Foreskin fibroblast (primary cell): ENCODE measurements around a stretch of chr12.

GRCh38 chr12:26011038-26011459, 52.6 kb downstream of the RASSF8 start:
- RRBS, result no CpG with 5 or more reads among the region's 2 CpGs

GRCh38 chr12:26055107-26055577, 69.7 kb downstream of the BHLHE41 start:
- RRBS, result no CpG with 5 or more reads among the region's 3 CpGs

GRCh38 chr12:26112513-26113226, 12.2 kb downstream of the BHLHE41 start:
- RRBS, result no CpG with 5 or more reads among the region's 13 CpGs

- RRBS, result no CpG with 5 or more reads among the region's 6 CpGs
Measured at GRCh38 chr12:26113245-26113860, 11.5 kb downstream of the BHLHE41 start.

GRCh38 chr12:26116826-26117166, 8.0 kb downstream of the BHLHE41 start:
- RRBS, result no CpG with 5 or more reads among the region's 2 CpGs

DNA sequence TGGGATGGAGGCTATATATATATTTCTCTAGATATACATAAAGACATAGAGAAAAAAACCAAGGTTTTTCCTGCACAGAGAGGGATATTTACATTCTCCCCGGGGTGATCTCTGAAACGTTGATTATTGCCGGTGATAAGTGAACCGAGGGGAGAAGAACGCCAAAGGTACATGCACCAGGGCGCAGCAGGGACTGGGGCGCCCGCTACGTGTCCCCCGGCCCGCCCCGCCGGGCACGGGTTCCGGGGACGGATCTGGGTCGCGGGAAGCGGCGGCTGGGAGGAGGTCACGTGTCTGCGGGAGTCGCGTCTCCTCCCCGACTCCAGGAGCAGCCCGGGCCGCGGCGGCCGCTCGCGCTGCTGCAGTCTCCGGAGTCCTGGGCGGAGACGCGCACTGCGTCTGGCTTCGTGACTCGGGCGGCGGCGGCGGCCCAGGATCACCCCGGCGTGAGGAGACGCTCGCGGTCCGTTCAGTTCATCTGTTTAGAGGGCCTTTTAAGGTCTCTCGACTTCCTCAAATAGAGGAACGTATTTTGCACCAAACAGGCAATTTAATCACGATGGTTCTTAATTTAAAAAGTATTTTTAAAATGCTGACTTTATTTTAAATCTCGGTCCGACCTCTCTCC, 1.6 kb upstream of the BHLHE41 start:
- RRBS, result 1% methylated on average over 34 of the region's 54 CpGs

DNA sequence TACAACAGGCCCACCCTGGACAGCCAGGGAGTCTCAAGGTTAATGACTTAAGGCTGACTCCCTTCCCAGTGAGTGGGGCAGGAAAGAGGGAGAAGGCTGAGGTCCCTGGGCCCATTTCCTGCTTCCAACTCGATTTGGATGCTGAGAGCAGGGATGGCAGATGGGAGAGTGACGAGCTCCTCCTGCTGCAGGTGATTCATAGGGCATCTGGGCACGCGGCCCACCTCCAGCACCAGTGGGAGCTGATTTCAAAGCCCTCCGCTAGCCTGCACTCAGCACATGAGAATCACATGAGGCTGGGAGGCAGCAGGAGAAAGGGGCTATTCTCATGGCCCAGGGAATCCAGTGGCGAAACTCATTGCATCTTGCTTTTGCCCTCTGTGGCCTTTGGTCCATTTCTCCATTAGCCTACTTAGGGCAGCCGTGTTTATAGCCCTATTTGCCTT, 90.8 kb downstream of the SSPN start:
- RRBS, result no CpG with 5 or more reads among the region's 7 CpGs

DNA sequence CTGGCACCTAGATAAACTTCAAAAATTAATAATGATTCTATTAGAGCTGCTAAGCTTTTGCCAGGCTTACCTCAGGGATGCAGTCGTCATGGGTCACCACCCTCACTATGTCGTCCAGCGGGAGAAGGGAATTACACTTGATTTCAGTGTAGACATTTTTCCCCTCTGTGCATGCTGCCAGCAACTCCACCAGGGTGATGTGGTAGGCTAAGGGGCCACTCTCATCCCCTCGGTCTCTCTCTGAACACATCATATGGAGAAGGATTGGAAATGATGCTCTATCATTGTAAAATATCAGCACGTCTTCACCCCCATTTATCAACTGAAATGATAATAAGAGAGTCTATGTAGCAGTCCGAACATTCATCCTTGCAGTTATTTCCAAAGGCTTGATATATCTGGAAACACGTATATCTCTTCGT, 236.2 kb downstream of the ITPR2 start:
- RRBS, result no CpG with 5 or more reads among the region's 8 CpGs

- RRBS, result no CpG with 5 or more reads among the region's 1 CpG
Measured at GRCh38 chr12:26627899-26628376, 205.1 kb downstream of the ITPR2 start.

DNA sequence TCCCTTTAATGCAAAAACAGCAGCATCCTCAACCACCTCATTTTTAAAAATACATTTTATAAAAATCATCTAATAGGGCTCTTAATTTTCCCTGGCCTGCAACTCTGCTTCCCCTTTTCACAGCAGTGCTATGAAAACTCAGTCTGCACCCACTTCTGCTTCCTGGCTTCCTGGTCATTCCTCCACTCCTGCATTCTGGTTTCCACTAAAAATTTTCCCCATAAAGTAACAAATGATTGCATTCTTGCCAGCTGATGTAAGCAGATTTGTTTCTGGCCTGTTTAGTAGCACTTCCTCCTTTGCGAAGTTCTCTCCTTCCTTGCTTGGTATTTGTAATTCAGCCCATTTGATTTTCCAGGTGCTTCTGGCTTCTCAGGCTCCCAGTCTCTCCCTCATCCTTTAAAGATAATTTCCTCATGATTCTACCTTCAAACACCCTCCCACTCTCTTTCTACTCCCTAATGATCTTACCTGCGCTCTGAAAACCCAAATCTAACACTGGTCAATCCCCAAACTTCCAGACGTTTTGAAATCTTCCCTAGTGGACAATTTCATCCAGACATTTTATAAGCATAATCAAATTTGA, 127.8 kb downstream of the ITPR2 start:
- RRBS, result no CpG with 5 or more reads among the region's 3 CpGs

- RRBS, result no CpG with 5 or more reads among the region's 8 CpGs
Measured at GRCh38 chr12:26714762-26715990, 117.8 kb downstream of the ITPR2 start.

GRCh38 chr12:26913352-26913972, 24.3 kb downstream of the INTS13 start:
- RRBS, result no CpG with 5 or more reads among the region's 3 CpGs

- RRBS, result no CpG with 5 or more reads among the region's 4 CpGs
Measured at GRCh38 chr12:27520968-27521509, 3.0 kb upstream of the PPFIBP1 start.

DNA sequence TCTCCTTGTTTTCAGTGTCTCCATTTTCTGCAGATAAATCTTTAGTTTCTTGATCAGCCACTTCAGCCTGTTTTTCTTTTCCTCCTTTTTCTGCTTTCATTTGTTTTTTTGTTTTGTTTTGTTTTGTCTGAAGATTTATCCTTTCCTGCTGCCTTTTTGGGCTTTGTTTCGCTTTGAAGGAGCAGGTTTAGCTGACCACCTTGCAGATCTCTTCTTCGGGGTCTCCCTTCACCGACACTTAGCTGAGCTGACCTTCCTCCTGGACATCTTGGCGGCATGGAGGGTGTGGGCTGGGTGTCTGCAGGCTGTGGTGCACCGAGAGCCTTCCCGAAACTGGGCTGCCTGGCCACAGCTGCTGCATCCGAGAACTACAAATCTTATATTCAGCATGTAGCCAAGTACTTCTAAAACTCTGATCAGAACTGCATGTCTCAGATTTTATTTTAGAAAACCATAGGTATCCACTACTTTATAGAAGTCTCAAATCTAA, 84.8 kb downstream of the PPFIBP1 start:
- RRBS, result no CpG with 5 or more reads among the region's 7 CpGs

DNA sequence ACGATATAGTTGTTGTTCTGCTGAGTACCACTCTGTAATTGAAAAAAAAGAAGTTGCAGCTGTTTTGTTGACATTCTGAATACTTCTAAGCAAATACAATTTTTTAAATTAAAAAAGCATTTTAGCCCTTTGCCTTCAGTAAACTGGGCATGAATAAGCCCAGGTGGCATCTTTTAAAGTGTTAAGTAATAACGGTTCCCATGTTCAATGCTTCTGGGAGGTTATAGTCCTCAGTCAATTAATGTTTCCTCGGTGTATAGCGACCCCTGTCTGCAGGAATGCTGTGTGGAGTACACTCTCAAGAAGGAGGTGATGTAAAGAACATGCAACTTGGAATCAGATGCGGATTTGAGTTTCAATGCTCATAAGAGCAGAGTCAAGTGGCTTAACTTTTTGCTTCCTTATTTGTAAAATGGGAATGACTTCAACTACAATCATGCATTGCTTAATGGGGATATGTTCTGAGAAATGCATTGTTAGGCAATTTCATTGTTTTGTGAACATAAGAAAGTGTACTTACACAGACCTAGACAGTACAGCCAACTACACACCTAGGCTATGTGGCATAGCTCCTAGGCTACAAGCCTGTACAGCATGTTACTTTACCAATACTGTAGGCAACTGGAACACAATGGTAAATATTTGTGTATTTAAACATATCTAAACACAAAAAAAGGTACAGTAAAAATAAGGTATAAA, 6.9 kb upstream of the MRPS35 start:
- RRBS, result no CpG with 5 or more reads among the region's 5 CpGs

GRCh38 chr12:27822017-27822839, 42.2 kb upstream of the MANSC4 start:
- RRBS, result no CpG with 5 or more reads among the region's 10 CpGs

DNA sequence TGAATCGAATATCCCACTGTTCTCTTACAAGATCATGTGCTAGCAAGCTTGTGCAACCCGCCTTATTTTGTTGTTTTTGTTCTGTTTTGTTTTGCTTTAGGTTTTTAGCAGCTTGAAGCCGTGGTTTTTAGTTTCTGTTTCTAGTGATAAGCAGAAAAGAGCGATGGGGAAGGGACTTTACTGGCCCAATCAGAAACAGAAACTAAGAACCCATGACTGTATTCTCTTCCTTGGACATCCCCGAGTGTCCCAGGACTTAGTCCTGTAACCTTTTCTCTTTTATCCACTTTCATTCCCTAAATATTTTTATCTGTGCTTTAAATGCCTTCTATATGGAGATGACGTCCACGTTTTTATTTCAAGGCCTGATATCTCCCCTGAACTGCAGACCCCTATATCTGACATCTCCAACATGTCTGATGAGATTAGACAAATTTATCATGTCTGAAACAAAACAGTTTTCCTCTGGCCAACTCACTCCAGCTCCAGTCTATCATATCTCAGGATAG, 353.1 kb downstream of the CCDC91 start:
- RRBS, result no CpG with 5 or more reads among the region's 7 CpGs

DNA sequence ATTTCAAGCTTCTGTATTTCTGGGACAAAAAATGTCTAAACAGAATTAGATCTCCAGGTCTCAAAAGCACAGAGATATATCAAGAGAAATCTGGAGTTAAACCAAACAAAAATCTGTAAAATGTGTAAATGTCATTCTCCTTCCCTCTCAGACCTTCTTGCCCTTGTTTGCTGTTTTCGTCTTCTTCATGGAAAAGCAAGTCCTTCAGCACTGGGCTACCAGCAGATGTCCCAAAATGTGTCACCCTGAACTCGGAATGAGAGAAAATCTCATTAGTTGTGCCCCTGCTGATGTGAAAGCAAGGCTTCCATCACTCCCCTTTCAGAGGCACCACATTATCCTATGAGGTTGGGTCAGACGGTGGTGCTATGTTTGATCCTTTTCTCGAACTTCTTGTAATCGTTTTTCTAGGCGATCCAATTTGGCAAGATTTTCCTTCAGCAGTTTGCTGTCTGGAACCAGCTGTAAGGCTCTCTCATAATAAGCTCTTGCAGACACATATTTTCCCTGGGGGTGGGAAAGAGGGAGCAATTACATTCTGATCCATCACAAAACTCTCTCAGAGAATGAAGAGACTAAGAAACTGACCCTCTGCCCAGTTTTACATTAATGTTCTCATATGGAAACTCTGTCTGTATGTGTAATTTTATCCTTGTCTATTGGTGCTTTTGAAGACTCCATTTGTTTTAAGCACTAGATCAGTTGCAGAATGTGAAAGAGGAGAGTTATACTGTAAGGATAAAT, 9.2 kb upstream of the OVCH1 start:
- RRBS, result no CpG with 5 or more reads among the region's 6 CpGs

DNA sequence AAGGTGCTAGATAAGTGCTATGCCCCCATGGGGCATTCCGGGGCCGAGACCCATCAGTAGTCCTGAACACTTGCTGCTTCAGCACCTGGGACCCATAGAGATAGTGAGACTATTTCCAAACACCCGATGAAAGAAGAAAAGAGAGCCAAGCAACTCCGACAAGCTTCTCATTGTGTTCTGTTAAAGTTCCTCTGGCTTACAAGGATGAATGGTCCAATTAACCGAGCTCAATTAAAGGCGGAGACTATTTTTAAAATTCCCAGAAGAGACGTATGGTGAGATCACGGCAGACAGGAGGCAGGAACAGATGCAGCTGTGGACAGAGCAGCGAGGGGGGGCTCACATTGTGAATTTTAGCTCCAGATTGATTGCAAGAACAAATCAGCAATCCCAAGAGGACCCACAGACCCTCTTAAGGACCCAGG, 142.5 kb upstream of the OVCH1 start:
- RRBS, result no CpG with 5 or more reads among the region's 9 CpGs

GRCh38 chr12:29741417-29742119, 42.2 kb downstream of the TMTC1 start:
- RRBS, result no CpG with 5 or more reads among the region's 7 CpGs